SK-N-DZ (cell line): Measurements from ENCODE around the genes POMP, SLC46A3 and ALOX5AP.

DNA sequence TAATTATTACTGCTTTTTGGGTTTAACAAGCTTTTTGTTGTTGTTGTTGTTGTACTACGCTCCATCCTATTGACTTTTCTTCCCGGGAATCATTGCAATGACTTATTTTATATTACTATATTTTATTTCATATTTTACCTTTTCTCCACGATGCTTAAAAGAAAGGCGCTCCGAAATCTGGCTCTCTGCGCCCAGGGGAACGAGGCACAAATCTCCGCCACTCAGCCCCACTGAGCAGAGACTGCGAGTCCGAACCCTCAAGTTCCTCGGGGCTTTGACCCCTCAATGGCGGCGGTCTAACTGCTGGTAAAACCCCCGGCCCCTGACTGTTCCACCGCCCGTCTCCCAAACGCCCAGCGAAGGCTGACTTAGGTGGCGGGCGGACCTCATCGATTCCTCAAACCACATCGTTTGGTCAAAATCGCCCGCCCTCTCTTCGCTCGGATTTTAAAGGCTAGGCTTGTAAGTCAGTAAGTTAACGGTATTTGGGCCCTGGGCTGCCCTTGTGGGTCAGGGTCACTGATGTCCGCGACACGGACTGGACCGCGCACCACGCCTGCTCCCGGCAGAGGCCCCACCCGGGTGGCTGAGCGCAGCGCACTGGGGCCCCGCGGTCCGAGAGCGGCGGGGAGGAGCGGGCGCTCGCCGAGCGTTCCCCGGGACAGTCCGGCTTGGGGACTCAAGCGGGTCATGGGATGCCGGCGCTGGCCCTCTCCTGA is 1.3 kb downstream of the FLT1 start:
RAMPAGE:
- cytosol, long total RNA: no peak
- nucleus, long total RNA: no peak

DNA sequence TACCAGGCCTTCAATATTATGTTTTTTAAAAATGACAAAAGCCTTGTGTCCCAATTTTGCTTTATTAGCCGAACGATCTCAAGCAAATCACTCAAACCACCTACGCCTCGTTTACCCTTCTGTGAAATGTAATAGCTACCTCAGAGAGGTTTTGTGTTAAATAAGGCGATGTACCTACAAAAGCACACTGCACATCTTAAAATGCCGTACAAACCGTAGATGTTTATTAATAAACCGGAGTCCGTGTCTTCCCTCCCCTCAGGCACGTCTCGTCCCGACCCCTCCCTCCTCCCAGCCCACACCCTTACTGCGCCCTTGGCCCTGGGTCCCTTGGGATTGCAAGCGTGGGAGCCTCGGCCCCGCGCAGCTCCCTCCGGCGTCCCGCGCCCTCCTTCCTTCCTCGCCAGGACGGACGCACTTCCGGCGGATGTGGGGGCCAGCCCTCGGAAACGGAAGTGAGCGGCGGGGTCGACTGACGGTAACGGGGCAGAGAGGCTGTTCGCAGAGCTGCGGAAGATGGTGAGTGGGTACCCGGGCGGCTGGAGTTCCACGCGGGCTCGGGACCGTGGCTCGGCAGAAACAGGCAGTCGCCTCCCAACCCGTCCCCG is at the start of gene POMP:
POMP (plus strand) TSS at position 462 of the 608 bp plus-strand sequence.
RAMPAGE:
- cytosol, long total RNA: start-site peak on the plus strand centred at position 476 of the sequence, 63 bp wide, 19,804 and 14,602 reads in 2 replicates
- nucleus, long total RNA: start-site peak on the plus strand centred at position 475 of the sequence, 61 bp wide, 6,207 and 1,552 reads in 2 replicates

DNA sequence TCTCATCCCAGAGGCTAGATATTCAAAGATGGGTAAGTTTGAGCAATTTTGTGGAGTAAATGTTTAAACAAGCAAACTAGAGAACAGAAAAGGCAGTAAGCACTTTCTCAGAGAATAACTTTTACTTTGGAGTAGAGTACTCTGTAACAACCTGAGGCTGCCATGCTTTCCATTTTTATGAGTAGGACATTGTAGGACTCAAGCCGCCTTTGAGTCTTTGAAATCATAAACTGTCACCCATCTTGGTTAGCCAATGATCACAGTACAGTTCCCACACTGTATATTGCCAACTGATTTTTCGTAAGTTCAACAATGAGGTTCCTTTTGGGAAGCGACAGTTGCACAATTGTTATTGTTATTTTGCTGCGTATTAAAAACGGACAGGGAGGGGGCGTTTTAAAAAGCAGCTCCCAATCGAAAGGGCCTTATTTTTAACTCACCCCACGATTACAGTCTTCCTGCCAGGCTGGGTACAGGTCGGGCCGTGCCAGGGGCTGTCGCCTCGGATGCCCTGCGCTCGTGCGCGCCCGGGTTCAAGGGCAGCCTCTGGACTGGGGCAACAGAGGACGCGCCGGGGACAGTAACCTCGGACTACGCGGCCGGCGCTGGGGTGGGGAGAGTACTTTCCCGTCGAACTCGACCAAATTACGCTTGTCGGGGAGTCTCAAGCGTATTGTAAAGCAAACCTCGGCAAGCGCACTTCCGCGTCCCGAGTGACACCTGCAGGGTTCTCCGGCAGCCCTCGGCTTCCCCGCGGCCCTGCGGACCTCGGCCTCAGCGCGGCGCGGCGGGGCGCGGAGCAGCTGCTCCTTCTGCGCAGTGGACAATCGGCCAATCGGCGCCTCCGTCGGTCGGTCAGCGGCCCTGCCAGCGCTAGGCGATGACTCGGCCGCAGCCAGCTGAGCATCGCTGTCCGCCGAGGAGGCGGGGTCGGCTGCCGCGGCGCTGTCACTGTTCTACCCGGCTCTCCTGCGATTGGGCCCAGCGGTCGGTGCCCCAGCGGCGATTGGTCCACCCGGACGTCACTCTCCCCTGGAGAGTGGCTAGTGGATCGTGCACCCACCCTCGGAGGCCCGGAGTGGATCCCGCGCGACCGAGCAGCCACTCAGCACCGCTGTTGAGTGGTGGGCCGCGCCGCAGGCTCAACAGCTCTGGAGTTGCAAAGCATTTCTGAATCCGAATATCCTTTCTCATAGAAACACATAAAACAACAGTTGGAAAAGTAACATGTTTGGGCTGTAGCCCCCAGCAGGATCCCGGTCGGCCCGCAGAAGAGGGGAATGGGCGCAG is at the start of gene SLC46A3:
SLC46A3 (minus strand) TSS at position 915 of the 1,290 bp plus-strand sequence.
RAMPAGE:
- cytosol, long total RNA: no peak
- nucleus, long total RNA: no peak

GRCh38 chr13:29509633-29510670 is 85.5 kb downstream of the SLC7A1 start:
RAMPAGE:
- cytosol, long total RNA: no peak
- nucleus, long total RNA: no peak

RAMPAGE:
- cytosol, long total RNA: no peak
- nucleus, long total RNA: no peak
Measured at GRCh38 chr13:29582012-29582688, 13.3 kb downstream of the SLC7A1 start.

RAMPAGE:
- cytosol, long total RNA: no peak
- nucleus, long total RNA: no peak
Measured at GRCh38 chr13:29593541-29594144, 1.8 kb downstream of the SLC7A1 start.

DNA sequence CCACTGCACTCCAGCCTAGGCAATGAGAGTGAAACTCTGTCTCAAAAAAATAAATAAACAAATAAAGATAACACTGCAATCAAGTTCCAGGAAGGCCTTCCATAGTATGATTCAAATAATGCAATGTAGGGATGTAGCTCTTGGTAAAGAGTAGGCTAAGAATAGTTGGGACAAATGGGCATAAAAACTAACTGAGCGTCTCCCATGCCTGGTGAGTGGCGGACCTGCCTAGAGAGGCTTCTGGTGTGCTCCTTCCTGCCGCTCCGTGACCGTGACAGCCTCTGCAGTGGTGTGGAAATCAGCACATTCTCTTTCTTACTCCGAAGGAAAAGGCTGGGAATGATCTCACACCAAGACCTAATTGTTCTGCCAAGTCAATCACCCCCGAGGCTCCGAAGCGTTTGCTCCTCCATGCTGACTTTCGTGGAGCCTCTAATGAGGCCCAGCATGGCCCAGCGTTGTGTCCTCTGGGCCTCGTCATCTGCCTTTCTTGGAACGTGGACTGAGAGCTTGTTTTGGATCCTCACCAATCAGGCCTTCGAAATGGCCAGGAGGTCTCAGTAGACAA is 107.3 kb downstream of the UBL3 start:
RAMPAGE:
- cytosol, long total RNA: no peak
- nucleus, long total RNA: no peak

GRCh38 chr13:29848536-29848905 is 1.9 kb downstream of the UBL3 start:
RAMPAGE:
- cytosol, long total RNA: no peak
- nucleus, long total RNA: no peak

RAMPAGE:
- cytosol, long total RNA: no peak
- nucleus, long total RNA: no peak
Measured at GRCh38 chr13:30072396-30073086, 222.1 kb upstream of the UBL3 start.

DNA sequence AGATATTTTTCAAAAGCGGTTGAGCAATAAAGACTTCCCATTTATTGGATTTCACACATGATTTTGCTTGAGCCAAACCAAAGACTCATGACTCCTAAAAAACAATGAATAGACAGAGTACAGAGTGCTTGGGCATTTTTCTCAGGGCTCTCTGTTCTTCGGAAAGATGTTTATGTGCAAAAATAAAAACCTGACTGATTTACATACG is 194.2 kb downstream of the KATNAL1 start:
RAMPAGE:
- cytosol, long total RNA: no peak
- nucleus, long total RNA: no peak

DNA sequence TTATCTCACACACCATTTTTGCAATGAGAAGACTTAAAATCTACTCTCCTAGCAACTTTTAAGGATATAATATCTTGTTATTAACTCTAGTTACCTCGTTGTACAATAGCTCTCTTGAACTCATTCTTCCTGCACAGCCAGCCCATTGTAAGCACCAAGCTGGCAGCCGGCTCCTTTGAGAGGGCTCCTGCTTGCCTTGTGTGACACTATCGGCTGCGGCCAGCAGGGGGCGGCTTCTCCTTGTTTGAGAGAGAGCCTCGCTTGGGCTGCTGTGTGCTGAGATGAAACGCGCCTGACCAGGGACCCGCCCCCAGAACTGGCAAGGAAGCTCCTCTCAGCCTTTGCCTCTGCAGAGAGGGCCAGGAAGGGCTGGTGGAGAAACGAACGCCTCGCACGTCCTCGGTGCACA is 174.8 kb downstream of the KATNAL1 start:
RAMPAGE:
- cytosol, long total RNA: no peak
- nucleus, long total RNA: no peak

RAMPAGE:
- cytosol, long total RNA: no peak
- nucleus, long total RNA: no peak
Measured at GRCh38 chr13:30405362-30405847, 16.9 kb upstream of the UBE2L5 start.

RAMPAGE:
- cytosol, long total RNA: no peak
- nucleus, long total RNA: no peak
Measured at GRCh38 chr13:30421118-30421502, 1.2 kb upstream of the UBE2L5 start.

GRCh38 chr13:30422598-30423062 is 337 bp downstream of the UBE2L5 start:
RAMPAGE:
- cytosol, long total RNA: no peak
- nucleus, long total RNA: no peak

GRCh38 chr13:30542057-30542566 is 75.6 kb upstream of the USPL1 start:
RAMPAGE:
- cytosol, long total RNA: no peak
- nucleus, long total RNA: no peak

DNA sequence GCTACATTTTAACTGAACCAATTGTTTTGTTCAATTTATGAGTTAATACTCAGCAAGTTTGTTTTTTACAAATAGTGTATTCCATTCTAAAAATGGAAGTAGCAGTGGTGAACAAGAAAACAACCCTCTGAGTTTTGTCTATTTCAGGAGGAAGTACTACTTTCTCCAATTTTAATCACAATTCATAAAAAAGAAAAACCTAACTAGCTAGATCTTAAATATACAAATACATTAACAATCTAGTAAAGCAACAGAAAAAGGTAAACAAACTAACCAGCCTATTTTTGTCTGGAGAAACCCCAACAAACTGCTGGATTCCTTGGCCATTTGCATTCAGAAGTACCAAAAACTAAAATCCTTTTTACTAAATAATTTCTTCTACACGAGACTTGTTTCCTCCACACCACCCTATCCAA is 1.3 kb upstream of the USPL1 start:
RAMPAGE:
- cytosol, long total RNA: no peak
- nucleus, long total RNA: no peak

DNA sequence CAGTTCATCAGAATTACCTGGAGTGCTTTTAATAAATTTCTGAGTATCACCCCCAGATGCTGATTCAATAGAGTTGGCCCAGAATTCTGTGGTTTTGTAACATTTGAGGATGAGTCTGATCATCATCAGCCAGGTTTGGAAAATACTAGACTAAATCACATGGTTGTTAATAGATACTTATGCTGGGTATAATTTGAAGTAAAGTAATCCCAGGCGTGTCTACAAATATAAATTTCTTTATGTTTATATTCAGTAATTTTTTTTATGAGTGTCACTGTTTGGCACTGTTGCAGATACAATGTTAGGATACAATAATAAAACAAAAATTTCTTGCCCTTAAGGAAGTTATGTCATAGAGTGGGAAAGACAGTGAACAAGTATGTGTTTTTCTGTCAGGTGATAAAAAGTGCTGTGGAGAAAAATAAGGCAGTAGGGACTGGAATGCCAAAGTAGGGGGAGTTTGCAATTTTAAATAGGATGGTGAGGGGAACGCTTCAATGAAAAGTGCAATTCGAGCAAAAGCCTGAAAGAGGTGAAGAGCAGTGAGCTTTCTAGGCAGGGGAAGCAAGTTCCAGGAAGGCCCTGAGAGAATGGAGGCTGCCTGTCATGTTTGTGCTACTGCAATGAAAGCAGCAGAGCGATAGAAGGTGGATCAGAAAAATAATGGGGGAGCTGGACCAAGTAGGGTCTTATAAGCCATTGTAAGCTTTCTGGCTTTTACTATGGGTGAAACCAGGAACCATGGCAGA is 5.1 kb downstream of the USPL1 start:
RAMPAGE:
- cytosol, long total RNA: no peak
- nucleus, long total RNA: no peak

DNA sequence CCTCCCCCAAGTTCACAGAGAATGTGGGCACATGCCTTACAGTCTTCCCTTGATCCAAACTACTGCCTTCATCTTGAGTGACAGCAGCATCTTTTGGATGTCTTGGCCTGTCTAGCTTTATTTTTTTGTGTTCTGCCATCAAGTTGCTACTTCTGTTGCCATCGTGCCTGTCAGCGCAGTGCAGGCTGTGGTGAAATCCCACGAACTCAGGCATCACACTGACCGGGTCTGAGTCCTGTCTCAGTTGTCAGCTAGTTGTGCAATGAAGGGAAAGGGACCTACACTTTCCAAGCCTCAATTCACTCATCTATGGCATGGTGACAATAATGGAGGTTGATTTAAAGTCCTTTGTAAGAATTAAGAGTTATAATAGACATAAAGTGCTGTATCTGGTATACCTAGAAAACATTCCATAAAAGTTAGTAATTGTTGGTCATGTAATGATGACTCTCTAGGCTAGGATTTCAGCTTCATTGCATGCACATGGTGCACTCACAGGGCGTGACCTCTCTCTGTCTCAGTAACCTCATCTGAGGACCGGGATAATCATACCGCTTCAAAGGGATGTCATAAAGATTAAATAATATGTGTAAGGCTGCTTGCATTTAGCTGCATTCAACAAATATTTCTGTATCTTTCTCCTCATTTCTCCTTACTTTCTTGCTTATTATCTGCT is 16.4 kb upstream of the ALOX5AP start:
RAMPAGE:
- cytosol, long total RNA: no peak
- nucleus, long total RNA: no peak

DNA sequence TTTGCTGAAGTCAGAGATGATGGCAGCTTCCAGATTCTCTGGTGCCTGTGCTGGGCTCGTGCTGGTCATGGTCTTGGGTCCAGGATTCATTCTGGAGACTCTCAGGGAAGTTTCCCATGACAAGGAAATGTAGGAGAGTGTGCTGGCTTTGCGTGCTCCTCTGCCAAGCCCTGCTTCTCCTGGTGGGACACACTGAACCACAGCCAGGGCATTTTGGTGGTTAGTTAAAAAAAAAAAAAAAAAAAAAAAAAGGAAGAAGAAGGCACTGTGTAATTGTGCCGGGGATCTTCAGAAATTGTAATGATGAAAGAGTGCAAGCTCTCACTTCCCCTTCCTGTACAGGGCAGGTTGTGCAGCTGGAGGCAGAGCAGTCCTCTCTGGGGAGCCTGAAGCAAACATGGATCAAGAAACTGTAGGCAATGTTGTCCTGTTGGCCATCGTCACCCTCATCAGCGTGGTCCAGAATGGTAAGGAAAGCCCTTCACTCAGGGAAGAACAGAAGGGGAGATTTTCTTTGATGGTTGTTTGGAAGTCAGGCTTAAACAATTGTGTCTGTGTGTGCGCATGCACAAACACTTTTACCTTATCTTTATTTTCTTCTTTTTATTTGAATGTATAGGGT is at the start of gene ALOX5AP:
ALOX5AP (plus strand) TSS at position 335 of the 622 bp plus-strand sequence.
RAMPAGE:
- cytosol, long total RNA: no peak
- nucleus, long total RNA: no peak

GRCh38 chr13:30745932-30746316 is 10.6 kb downstream of the ALOX5AP start:
RAMPAGE:
- cytosol, long total RNA: no peak
- nucleus, long total RNA: no peak